Endometrial microvascular endothelial cells (primary cell): ENCODE measurements around the genes TFR2 and IFT22.

DNA sequence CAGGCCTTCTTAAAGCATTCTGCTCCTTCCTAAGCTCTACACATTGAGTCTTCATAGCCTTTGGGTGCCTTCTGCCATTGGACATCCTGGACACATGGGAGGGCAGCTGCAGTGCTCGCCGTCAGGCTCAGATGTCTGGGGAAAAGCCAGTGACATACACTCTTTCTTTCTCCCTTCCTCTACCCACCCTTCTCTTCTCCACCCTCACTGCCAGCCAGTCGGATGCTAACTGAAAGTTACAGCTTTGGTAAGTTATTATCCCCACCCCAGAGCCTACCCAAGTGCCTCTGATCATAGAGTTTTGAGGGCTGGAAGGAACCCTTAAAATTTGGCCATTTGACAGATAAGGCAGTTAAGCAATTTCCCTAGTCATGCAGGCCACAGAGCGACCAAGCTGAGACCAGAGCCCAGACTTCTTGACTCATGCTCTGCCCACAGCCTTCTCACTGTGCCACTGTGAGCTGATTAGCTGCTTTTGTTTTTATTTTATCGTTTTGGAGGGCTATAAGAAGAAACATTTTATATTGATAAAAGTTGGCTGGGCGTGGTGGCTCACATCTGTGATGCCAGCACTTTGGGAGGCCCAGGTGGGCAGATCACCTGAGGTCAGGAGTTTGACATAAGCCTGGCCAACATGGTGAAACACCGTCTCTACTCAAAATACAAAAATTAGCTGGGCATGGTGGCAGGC lies 17.2 kb downstream of the SAP25 start:
- RAMPAGE, long total RNA: no peak

DNA sequence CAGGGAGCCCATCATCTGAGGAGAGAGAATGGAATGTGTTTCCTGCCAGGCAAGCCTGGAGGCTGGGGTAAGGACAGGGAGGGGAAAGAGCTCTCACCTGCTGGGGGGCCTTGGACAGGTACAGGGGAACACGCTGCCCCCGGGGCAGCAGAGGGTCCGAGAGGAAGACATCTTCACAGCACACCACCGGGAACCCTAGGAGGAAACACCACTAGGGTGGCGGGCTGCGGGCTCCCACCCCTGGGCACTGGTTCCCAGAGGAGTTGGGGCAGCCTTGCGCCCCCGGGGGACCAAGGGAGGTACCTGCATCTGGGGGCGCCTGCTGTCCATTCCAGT lies 1.2 kb downstream of the SAP25 start:
- RAMPAGE, long total RNA: no peak

DNA sequence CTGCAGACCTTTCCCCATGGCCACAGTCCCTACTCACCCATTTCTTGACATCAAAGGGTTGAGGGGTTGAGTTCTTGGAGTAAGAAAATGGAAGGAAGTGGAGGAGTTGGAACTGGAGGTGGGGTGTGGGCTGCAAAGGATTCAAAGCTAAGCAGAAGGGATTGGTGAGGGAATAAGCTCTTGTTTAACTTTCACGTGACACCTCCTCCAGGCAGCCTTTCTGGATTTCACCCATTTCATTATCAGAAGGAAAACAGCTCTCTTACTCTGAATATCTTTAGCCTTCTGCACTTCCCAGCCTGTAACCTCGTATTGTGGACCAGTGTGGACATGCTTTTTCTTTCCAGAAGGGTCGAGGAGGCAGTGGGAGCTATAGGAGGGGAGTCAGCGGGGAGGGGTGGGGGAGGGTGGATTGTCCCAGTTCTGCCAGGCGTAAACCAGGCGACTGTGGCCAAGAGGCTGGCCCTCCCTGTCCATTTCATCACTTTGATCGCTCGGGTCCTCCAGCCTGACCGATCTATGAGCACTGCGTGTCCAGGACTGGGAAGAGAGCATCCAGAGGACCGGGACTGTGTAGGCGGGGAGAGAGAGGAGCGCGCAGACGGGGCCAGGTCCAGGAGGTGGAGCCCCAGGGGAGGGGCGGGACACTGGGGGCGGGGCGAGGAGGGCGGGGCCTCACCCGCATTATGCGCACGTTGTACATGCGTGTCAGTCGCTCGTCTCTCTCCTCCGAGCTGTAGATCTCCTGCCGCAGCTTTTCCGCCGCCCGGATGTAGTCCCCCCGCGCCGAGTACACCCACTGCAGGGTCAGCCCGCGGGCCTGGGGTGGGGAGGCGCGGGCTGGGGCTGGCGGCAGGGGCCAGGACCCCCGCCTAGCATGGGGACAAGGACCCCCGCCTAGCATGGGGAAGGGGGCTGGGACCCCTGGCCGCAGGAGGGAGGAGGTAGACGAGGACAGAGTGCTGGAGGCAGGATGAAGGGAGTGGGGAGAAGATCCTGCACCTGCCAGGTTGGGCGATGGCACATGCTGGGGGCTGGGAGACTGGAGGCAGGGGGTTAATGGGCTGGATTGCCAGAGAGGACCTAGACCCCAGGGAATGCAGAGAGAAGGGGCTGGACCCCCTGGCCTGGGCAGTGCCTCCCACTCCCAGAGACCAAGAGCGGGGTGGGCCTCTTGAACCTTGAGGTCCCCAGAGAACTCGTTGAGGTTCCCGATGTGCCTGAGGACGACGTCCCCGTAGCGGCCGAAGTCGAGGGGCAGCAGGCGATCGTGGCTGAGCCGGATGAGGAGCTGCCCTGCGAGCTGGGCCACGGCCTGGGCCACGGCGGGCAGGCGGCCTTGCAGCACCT lies 14.2 kb downstream of the MOSPD3 start:
- RAMPAGE, long total RNA: no peak

GRCh38 chr7:100641457-100642432 lies at the start of gene TFR2:
TFR2 (minus strand) TSS chr7:100641552.
- RAMPAGE, long total RNA: no peak

- RAMPAGE, long total RNA: no peak
Measured at GRCh38 chr7:100673952-100674127, 300 bp downstream of the GNB2 start.

- RAMPAGE, long total RNA: no peak
Measured at GRCh38 chr7:100683297-100683858, 9.8 kb downstream of the GNB2 start.

DNA sequence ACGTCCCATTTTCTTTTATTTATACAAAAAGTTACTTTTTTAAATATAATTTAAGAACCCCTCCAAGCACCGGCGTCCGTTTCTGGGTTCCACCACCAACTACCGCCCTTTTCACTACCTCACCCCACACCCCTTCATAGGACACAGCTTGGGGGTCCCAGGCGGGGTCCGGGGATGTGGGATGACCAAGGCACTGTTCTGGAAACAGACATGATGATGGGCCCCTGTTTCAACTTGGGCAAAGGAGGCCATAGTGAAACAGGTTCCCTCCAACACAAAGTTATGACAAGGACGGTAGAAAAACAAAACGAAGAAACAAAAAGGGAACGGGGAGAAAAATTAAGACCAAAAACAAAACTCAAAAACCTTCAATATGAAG lies 24.8 kb downstream of the EPHB4 start:
- RAMPAGE, long total RNA: no peak

- RAMPAGE, long total RNA: no peak
Measured at GRCh38 chr7:100867450-100868071, 374 bp downstream of the TRIP6 start.

GRCh38 chr7:100949708-100950738 lies 689 bp downstream of the MUC3A start:
- RAMPAGE, long total RNA: no peak

DNA sequence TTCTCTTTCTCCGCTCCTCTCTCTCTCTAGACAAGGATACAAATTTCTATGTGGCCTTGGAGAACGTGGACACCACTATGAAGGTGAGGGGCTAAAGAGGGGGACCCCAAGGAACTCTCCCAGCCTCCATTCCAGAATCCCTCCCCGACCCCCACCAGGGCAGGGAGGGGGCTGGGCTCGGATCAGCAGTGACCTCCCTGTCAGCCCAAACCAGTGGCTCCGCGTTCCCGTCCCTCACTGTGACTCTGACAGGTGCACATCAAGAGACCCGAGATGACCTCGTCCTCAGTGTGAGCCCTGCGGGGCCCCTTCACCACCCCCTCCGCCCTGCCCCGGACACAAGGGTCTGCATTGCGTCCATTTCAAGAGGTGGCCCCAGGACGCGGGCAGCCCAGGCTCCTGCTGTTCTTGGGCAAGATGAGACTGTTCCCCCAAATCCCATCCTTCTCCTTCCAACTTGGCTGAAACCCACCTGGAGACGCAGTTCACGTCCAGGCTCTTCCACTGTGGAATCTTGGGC lies 2.4 kb upstream of the MUC12 start:
- RAMPAGE, long total RNA: no peak

DNA sequence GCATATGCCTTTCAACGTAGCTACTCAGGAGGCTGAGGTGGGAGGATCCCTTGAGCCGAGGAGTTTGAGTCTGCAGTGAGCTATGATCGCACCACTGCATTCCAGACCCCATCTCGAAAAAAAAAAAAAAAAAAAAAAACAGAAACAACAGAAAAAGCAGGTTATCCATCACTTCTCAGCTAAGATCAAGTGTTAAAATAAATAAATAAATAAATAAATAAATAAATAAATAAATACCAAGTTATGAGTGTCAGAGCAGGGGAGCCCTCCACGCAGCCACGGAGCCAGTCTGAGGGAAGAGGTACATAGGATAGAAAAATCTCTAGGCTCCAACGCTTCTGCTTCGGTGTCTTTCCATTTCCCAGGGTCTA lies 5.2 kb downstream of the TRIM56 start:
- RAMPAGE, long total RNA: no peak

- RAMPAGE, long total RNA: no peak
Measured at GRCh38 chr7:101200380-101200785, 453 bp downstream of the MOGAT3 start.

GRCh38 chr7:101201670-101202719 lies 1.2 kb upstream of the MOGAT3 start:
- RAMPAGE, long total RNA: no peak

DNA sequence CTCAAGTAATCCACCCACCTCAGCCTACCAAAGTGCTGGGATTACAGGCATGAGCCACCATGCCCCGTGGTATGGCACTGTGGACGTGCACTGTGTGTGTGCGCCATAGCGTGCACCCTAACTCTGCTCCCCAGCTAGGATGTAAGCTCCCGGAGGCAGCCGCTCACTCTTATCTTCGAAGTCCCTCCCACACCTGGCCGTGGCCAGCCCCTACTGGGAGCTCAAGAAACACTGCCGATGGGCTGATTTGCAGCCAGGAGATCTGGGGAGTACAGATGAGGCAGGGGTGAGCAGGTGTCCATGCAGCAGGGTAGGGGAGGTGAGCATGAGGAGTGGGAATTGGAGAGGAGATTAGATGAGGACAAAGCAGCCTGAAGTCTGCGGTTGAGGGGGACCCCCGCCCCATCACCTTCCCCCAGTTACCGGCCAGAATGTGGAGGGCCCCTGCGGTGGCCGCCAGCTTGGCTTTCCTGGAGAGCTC lies 3.7 kb downstream of the CLDN15 start:
- RAMPAGE, long total RNA: no peak

GRCh38 chr7:101234672-101235507 lies 2.7 kb downstream of the CLDN15 start:
- RAMPAGE, long total RNA: no peak

- RAMPAGE, long total RNA: no peak
Measured at GRCh38 chr7:101299881-101300653, 21.5 kb downstream of the IFT22 start.

GRCh38 chr7:101321123-101322010 lies at the start of gene IFT22:
IFT22 (minus strand) TSS chr7:101321812.
- RAMPAGE, long total RNA: start-site peak on the minus strand at chr7:101321744-101321800, 272 and 364 reads in 2 replicates

DNA sequence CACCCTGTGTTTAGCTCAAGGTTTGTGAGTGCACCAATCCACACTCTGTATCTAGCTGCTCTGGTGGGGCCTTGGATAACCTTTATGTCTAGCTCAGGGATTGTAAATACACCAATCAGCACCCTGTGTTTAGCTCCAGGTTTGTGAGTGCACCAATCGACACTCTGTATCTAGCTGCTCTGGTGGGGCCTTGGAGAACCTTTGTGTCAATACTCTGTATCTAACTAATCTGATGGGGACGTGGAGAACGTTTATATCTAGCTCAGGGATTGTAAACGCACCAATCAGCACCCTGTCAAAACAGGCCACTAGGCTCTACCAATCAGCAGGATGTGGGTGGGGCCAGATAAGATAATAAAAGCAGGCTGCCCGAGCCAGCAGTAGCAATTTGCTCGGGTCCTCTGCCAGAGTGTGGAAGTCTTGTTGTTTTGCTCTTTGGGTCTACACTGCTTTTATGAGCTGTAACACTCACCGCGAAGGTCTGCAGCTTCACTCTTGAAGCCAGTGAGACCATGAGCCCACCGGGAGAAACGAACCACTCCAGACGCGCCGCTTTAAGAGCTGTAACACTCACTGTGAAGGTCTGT lies 13.5 kb upstream of the COL26A1 start:
- RAMPAGE, long total RNA: no peak

DNA sequence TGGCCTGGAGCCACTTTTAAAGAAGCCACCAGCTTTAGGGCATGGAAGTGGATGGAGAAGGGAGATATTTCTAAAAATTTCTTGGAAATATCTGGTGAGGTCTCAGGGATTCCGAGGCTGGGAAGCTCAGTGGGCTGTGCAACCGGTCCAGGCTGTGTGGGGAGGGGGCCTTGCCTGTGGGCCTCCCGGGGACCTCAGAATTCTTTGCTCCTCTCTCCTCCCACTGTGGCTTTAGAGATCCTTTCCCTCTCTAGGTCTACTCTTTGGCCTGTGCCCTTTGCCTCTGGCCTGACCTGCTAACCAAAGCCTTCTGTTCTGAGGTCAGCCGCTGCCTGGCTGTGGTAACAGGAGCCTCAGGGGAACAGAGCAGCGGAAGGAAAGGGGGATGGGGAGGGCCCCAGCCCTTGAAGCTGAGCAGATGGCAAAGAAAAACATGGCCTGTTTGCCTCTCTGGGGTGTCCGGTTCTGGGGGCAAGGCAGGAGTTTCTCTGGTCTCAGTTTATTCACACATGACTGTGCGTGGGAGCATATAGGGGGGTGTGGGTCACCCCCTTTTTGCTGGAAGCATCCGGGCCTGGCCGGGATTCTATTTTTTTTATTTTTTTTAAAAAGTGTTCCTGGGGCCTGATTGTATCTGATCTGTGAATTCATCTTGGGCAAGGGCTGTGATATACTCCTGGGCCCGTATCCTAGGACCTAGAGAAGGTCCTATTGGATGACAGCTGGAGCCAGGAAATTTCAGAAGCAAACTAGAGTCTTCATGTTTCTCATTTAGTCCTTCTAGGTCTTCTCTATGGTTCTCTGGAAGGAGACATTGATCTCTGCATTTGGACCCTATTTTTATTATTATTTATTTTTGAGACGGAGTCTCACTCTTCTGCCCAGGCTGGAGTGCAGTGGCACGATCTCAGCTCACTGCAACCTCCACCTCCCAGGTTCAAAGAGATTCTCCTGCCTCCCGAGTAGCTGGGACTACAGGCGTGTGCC lies 28.3 kb downstream of the COL26A1 start:
- RAMPAGE, long total RNA: no peak

- RAMPAGE, long total RNA: no peak
Measured at GRCh38 chr7:101486364-101486825, 123.7 kb downstream of the COL26A1 start.